ENCODE data around the gene NT5C3B.

- PRO-cap, result no peak
- CAGE, long polyA plus RNA, result no peak
Observed at GRCh38 chr17:41663617-41663980, 25.1 kb upstream of the EIF1 start.

DNA sequence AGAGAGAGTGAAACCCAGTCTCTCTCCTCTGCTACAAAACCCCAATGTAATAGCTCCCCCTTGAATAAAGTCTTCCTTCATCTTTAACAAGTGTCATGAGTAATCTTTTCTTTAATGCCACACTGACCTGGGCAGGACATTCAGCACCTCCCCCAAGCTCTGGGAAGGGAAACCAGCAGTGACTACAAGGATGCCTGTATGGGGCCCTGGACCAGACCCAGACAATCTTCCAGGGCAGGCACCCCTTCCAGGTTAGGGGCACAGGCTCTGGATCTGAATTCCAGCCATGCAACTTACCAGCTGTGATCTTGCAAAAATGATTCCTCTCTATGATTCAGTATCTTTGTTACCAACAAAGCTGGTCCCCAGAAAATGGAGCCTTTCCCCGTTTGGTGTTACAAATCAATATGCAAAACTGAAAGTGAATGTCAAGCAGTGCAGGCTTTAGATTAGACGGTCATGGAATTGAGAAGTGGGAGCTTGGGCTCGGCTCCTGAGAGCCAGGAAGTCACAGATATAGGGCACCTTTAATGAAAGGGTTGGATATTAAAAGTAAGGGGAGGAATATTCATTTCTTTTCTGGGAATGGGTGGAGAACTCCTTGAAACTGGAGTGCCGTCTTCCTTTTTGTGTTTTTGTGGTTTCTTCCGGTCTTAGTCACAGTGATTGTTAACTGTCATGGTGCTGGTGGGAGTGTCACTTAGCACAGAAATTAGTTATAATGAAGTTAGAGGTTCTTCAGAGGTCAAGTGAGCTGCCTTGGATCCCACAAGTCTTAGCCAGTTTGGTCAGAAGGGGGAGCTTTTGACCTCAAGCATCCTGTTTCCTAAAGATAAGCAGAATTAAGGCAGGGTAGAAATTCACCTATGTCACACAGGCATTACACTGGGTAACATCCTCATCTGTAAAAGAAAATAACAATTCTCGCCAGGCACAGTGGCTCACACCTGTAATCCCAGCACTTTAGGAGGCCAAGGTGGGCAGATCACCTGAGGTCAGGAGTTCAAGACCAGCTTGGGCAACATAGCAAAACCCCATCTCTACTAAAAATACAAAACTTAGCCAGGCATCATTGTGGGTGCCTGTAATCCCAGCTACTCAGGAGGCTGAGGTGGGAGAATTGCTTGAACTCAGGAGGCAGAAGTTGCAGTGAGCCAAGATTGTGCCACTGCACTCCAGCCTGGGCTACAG lies 9.7 kb upstream of the EIF1 start:
- PRO-cap, result bidirectional peak, plus-strand start at position 452 of the sequence, minus-strand start at position 200 of the sequence; bidirectional peak, plus-strand start at position 662 of the sequence, minus-strand start at position 639 of the sequence
- CAGE, long polyA plus RNA, result no peak

DNA sequence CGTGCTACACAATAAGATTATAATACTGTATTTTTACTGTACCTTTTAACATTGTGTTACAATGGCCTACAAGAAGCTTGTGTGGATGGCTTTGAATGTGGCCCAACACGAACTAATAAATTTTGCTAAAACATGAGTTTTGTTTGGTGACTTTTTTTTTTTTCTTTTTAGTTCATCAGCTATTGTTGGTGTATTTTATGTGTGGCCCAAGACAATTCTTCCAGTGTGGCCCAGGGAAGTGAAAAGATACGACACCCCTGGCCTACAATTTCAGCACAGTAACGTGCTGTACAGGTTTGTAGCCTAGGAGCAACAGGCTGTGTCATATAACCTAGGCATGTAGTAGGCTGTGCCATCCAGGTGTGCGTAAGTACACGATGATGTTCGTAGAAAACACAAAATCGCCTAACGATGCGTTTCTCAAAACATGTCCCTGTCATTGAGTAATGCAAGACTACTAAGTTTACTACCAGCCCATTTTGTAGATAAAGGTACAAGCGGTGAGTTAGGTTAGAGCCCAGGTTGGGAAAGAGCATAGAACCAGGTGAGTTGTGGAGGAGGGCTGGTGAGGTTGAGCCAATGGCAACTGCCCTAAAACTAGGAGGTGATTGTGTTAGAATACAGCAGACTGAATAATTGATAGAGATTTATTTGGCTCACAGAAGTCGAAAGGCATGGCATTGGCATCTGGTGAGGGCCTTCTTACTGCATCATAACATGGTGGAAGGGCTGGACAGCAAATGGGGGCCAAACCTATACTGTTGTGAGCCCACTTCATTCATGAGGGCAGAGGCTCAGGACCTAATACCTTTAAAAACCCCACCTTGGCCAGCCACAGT lies 4.1 kb downstream of the EIF1 start:
- PRO-cap, result no peak
- CAGE, long polyA plus RNA, result no peak

DNA sequence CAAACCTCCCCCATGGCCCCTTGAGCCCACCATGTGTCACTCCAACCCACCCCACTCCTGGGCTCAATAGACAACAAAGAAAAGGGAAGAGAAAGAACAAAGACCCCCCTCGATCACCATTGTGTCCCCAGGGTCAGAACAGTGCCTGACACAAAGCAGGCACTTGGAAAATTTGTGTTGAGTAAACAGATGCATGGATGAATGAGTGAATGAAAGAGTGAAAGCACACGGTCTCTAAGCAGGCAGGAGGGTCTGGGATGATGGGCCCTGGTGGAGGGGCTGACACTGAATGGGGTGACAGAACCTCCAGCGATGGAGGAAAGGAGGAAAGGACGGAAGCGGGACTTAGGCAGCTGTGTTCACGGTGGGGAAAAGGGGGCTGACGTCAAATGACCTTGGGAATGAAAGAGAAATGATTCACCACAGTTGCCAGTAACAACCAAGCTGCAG lies 6.9 kb upstream of the GAST start:
- PRO-cap, result no peak
- CAGE, long polyA plus RNA, result no peak

GRCh38 chr17:41753332-41754238 lies 19.1 kb upstream of the HAP1 start:
- PRO-cap, result no peak
- CAGE, long polyA plus RNA, result no peak

DNA sequence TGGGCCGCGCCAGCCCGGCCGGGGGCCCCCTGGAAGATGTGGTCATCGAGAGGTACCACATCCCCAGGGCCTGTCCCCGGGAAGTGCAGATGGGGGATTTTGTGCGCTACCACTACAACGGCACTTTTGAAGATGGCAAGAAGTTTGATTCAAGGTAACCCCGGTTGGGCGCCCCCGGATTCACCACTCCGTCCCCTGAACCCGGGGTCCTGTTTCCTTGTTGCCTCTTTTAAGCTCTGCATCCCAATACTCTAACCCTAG lies 252 bp downstream of the FKBP10 start:
- PRO-cap, result no peak
- CAGE, long polyA plus RNA, result no peak

DNA sequence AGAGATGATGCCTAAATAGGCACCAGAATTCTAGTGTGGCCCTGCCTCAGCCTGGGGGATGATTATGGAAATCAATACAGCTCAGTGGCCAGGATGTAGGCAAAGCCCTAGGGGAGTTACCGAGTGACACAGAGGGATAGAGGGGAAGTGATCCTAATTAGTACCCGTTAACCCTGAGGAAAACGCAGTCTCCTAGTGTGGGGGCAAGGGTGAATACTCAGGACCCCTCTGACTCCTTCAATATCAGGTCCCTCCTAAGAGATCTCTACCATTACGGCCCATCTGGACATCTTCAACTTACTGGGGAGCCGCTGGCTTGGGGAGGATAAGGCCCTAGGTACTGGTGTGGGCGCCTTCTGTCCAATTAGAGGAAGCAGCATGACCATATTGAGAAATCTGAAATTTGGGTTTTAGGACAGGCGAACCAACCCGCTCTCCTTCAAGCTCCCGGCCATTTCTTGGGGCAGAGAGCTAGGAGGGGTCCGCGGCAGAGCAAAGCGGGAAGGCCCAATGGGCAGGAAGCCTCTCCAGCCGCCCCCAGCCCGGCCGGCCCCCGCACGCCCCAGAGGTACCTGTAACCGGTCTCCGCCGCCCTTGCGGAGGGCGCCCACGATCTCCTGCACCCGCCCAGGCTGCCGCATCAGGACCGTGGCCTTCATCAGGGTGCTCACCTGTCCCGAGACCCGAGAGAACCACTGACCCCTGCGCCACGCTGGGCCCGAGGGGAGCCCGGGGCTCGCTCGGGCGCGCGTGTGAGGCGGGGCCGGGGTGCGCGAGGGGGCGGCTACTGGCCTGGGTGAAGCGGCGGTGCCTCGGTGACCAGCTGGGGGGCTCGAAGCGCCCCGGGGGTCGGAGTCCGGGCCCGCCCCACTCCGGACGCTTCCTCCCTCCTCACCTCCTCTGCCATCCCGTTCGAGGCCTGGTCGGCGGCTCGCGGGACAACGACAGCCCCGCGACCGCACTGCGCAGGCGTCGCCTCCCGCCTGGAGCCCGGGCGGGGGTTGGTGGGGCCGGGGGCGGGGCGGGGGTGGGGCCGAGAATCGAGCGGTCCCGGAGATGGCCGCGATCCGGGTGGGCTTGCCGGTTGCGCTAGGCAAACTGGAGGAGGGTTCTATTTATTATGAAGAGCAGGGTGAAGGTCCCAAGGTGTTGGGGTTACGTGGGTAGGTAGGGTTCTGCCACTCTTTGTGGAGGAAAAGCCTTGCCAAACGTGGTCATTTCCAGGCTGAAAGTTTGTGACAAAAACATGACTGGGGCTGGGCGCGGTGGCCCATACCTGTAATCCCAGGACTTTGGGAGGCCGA lies at the start of gene NT5C3B:
Gene NT5C3B (minus strand): TSS at position 946 of the 1,304 bp plus-strand sequence.
- PRO-cap, result bidirectional peak, plus-strand start at position 1,055 of the sequence, minus-strand start at position 946 of the sequence
- CAGE, long polyA plus RNA, result start-site peak on the minus strand centred at position 930 of the sequence, 36 bp wide, 56 and 96 reads in 2 replicates

- PRO-cap, result no peak
- CAGE, long polyA plus RNA, result no peak
Observed at GRCh38 chr17:41891930-41892520, 26.7 kb downstream of the ACLY start.

GRCh38 chr17:41895209-41895804 lies 23.4 kb downstream of the ACLY start:
- PRO-cap, result no peak
- CAGE, long polyA plus RNA, result no peak

- PRO-cap, result no peak
- CAGE, long polyA plus RNA, result no peak
Observed at GRCh38 chr17:41974760-41975776, 8.5 kb downstream of the CNP start.

DNA sequence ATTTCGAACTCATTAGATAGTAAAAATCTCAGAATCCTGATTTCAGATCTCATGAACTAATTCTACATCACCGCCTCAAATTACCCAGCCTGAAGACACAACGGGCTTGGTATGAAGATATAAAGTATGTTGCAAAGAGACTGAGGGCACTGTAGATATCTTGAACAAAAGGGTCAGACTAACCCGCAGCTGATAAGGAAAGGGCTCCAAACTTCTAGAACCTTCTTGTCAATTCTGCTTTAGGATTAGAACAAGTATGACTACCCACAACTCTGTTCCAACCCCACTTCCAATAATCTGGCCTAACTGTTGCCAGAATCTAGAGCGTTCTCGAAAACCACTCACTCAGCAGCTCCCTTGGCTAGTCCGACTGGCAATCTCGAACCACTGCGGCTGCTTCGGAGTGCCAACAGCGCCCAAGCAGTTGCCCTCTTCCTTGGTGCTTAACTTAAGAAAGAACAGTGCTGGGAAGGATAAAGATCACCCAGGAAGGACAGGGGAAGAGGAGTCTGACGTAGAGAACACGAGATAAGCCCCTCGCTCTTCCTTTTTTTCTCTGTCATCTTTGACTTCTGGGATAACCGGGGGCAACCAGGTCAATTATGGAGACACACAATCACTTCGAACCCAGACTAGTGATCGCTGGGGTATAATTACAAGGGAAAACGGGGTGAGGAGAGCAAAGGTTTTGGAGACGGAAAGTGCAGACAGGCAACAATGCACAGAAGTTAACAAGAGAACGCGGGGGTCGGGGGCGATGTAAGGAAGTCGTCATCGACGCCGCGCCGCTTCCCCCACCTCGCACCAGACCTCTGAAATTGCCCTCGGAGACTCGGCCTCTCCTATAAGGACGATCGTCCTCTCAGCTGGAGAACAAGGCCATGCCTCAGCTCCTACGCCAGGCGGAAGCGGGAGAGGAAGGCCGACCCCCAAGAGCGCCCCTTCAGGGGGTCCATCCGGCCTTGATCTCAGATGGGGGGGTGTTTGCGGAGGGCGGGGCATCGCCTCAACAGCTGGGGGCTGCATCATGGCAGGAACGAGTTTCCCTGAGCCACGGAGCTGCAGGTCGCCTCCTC lies 659 bp downstream of the DNAJC7 start:
- PRO-cap, result bidirectional peak, plus-strand start at position 559 of the sequence, minus-strand start at position 81 of the sequence; bidirectional peak, plus-strand start at position 734 of the sequence, minus-strand start at position 820 of the sequence
- CAGE, long polyA plus RNA, result no peak

DNA sequence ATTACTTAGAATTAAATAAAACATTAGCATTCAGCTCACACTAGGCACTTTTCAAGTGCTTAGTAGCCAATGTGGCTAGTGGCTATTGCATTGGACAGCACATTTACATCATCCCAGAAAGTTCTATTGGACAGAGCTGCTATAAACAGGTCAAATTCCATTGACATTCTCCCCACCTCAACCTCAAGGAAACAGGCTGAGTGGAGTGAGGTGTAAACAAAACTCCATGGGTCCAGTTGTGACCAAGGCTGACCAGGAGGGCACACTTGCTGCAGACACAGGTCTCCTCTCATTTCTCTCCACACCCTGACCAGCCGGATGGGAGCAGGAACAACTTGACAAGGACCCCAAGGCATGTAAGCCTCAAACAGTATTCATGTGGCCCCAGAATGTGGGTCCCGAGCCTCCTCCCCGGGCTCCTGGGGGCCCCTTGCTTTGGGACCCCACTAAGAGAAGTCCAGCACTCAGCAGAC lies 522 bp downstream of the C17orf113 start:
- PRO-cap, result no peak
- CAGE, long polyA plus RNA, result no peak

- PRO-cap, result no peak
- CAGE, long polyA plus RNA, result no peak
Observed at GRCh38 chr17:42132074-42132913, 9.7 kb downstream of the HSPB9 start.

DNA sequence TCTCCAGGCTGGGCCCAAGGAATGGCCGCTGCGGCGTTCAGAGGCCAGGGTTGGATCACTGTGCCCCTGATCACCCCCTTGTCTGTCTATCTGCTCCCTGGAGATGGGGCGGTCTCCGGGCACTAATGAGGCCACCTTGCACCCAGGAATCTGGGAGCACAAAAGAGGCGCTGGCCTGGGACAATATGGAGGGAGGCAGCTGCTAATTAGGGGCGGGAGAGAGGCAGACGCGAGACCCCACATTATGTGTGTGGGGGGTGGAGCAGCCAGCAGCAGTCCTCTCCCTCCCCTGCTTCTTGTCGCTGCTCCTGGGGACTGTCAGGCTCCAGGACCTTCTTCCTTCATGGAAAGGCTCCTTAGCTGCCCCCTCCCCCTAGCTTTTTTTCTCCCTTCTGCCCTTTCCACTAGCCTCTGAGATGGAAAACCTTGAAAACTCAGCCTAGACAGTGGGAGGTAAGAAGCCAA lies 354 bp upstream of the HCRT start:
- PRO-cap, result no peak
- CAGE, long polyA plus RNA, result no peak

DNA sequence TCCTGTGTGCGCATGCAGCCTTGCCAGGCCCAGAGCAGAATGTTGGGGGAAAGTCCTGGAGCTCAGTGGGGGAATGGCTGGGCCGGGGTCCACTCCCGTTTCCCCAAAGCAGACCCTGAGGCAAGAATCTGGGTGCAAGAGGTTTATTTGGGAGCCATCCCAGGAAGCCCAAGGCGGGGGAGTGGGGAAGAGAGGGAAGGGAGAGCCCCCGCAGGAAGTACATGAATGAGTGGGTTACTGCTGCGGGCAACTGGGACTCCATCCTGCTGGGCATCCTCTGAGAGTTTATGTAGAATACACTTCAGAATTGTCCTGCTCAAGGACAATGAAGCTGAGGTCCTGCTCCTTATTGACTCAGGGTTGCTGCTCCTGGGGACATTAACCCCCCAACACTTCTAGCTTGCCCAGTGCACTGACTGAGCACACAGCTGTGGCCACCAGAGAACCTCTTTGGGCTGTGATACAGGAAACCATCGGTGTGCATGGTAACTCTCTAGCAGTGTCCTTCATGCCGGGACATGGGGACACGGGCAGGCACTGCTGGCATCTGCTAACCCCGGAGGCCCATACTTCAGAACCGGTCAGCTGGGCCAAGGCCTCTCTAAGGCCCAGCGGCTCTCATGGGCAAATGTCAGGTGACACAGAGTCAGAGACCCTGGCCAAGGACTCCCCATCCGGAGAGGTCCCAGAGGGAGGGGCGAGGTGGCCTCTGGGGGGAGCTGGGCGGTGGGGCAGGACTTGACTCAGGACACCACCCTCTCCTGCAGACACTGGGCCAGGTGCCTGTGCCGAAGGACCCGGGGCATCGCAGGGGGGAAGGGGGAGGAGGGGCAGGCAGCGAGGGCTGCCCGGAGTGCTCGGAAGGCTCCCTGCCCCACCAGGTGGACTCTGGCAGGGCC lies 4.0 kb upstream of the HCRT start:
- PRO-cap, result no peak
- CAGE, long polyA plus RNA, result no peak

GRCh38 chr17:42193187-42193772 lies 1.0 kb downstream of the GHDC start:
- PRO-cap, result no peak
- CAGE, long polyA plus RNA, result no peak

GRCh38 chr17:42211658-42212577 lies 17.6 kb upstream of the GHDC start:
- PRO-cap, result no peak
- CAGE, long polyA plus RNA, result no peak

GRCh38 chr17:42295377-42295833 lies 7.1 kb downstream of the STAT5A start:
- PRO-cap, result no peak
- CAGE, long polyA plus RNA, result no peak

DNA sequence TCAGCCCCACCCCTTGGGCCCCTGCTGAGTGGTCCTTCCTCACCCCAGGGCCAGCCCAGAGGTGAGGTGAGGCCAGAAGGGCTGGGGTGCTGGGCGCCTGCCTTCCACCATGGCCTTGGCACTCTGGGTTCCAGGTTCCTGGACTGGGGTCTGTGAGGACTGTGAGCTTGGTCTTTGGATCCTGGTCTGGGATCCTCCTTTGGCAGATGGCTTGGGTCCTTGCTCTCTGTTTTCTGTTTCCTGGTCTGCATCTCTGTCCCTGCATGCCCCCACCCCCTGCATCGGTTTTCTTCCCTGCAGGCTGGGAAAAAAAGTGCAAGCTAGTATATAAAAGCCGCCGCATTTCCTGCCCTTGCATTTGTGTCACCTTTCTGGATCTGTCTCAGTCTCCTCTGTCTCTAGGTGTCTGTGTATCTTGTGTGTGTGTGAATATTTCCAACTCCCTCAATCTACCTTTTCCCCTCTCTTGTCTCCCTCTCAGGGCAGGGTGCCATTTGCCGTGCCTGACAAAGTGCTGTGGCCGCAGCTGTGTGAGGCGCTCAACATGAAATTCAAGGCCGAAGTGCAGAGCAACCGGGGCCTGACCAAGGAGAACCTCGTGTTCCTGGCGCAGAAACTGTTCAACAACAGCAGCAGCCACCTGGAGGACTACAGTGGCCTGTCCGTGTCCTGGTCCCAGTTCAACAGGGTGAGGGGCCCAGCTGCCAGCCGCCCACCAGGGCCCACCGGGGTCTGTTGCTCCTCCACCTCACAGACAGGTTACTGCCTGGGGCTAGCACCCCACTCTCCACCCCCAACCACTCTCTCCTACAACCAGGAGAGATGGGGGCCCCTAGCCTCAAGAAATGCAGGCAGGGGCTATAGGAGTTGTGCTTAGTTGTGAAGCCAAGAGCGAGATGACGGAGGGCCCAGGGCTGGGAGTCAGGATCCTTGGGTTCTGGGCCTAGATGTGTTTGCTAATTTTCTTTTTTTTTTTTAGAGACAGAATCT lies 17.8 kb downstream of the STAT5A start:
- PRO-cap, result no peak
- CAGE, long polyA plus RNA, result no peak

DNA sequence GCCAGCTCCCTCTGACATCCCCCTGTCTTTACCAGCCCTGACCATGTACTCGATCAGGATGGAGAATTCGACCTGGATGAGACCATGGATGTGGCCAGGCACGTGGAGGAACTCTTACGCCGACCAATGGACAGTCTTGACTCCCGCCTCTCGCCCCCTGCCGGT lies 22.1 kb downstream of the STAT5A start:
- PRO-cap, result no peak
- CAGE, long polyA plus RNA, result no peak